Metastatic Liver Carcinoma in the Adrenal Gland (tissue), 2 donors: ENCODE data around the gene UBE2V1.

DNA sequence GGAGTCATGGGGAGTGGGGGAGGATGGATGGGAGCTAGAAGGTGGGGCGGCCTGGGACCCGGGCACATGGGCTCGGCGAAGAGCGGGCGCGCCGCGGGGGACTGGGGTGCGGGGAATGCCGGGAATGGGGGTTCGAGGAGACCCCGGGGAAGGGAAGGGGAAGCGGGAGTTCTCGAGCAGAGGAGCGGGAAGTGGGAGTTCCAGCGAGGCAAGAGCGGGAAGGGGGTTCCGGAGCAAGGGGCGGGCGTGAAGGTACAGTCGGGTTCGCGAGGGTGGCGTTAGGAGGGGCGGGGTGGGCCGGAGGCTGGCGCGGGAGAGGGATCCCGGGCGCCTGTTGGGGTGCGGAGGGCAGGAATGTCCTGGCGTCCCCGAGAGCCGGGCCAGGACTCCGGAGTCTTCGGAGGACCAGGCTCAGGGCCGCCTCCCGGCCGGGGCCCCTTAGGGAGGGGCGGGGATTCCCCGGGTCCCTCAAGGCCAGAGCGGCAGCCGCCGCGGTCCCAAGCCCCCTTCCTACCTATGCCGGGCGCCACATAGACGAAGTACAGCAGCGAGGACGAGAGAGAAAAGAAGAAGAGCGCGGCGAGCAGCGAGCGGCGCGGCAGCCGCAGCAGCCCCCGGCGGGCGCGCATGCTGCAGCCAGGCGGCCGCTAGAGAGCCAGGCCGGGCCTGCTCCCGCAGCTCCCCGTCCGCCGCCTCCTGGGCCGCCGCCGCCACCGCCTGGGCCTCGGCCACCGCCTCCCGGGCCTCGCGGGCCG is 439 bp downstream of the B4GALT5 start:
- PRO-cap, 2 experiments: no peak in any of the 2 experiments

DNA sequence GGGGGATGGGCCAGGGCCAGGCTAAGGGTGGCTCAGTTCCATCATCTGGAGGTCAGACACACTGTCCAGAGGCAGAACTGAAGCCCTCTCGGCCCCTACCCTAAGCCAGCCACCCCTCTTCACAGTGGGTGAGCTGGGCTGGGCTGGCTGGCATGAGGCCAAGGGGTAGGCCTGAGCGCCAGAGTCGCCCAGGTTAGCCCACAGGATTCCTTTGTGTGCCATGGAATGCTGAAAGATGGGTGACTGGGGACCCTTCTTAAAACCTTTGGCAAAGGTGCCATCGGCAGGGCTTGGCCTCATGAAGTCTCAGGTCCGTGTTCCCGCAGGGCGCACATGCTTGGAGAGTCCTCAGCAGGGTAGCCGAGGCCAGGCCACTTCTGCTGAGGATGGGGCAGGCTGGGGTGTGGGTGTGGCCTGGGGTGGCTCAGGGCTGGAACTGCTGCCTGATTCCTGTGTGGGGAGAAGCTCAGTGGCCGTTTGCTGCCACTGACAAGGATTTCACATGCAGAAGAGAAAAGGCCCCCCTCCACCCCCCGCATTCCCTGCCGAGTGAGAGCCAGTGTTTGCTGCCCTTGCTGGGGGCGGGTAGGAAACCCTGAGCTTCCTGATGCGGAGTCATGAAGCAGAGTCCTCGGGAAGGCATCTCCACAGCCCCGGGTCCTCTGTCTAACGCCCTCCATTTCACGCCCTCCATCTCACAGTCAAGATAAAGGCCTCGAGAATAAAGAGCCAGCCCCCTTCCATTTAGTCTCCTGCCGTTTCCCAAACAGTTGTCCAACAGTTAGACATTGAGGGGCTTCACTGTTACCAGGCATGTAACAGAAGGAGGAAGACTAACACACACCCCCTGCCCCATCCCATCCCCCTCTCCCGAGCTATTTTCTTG is 24.4 kb downstream of the SPATA2 start:
- PRO-cap, 2 experiments: no peak in any of the 2 experiments

DNA sequence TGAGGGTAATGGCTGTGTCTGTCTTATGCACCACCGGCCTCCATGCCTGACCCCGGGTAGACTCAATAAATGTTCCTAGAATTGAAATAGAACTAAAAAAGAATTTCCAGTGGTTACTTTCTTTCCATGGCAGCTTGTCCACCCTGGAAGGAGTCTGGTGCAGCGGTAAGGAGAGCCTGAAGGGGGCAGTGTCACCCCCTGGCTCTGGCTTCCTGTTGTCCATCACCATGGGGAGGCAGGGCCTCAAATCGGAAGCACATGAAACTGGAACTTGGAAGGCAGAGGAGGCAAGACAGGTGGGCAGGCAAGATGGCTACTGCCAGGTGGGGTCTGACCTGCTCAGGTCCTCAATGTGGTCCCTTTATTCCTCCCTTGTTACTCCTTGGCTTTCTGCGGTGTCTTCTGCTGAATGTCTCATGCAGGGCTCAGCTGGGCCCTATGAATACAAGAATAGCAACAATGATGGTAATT is 17.9 kb upstream of the SNAI1 start:
- PRO-cap, 2 experiments: no peak in any of the 2 experiments

- PRO-cap, 2 experiments: no peak in any of the 2 experiments
Measured at GRCh38 chr20:50040986-50041507, 58.3 kb downstream of the SNAI1 start.

DNA sequence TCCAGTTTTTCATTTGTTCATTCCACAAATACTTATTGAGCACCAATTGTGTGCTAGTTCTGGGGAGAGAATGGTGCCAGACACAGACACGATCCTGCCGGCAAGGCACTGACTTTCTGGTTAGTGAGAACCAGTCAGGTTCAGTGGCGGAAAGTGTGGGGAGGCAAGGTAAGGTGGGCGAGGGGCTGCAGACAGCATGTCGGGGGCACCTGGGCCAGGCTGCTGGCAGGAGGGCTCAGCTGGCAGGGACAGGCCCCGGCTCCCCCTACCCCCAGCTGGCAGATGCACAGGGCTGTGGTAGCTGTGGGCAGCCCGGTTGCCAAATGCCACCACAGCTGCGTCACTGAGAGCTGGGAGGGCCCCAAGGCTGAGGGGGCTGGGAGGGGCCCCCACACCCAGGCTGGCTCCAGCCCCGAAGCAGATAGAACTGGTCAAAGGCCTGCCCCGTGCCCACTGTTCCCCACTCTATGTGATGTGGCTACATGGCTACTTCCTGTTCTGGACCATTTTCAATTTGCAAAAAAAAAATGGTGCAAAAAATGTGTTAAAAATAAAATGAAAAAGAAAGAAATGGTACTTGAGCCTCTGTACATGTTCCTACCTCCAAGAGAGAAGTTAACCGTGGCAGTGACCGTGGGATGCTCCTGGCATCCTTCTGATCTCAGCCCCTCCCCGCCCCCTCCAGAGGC is 64.5 kb downstream of the UBE2V1 start:
- PRO-cap, 2 experiments: no peak in any of the 2 experiments

DNA sequence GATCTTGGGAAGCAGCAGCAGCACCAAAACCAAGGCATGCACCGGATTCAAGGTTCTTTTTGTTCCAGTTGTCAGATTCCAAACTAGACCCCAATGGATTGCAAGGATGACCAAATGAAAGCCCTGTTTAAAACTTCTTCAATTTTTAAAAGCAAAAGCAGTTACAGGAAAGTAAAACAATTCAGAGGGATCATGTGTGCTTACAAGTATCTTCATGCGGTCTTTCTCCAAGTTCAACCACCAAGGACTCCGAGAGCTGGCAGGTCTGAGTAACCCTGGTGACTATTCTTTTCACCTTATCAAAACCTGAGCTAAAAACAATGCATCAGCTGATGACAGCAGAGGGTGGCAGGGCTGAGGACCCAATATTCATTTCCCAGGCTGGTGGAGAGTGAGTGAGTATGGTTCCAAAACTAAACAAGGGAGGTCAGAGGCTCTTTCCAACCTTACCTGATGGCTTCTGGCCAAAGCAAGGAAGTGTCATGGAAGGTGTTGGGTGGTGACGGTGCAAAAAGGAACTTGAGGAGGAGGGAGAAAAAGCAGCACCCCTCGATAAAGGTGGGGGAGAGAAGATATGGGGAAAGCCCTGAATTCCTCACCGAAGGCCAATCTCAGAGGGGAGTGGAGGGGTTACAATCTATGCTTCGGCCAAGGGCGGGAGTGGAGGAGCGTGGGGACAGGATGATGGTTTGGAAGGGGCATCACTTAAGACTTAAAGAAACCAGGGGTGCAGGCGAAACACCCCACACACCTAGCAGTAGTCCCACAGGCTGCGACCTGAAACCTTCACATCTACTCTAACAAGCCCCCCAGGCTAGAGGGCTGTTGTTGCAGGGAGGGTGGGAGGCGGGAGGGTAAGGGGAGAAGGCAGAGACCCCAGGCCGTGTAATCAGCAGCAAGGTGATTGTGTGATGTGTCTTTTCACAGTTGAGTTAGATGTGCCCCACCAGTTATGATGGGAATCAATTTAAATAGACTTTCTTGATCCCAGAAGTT is 31.1 kb downstream of the UBE2V1 start:
- PRO-cap, 2 experiments: no peak in any of the 2 experiments

DNA sequence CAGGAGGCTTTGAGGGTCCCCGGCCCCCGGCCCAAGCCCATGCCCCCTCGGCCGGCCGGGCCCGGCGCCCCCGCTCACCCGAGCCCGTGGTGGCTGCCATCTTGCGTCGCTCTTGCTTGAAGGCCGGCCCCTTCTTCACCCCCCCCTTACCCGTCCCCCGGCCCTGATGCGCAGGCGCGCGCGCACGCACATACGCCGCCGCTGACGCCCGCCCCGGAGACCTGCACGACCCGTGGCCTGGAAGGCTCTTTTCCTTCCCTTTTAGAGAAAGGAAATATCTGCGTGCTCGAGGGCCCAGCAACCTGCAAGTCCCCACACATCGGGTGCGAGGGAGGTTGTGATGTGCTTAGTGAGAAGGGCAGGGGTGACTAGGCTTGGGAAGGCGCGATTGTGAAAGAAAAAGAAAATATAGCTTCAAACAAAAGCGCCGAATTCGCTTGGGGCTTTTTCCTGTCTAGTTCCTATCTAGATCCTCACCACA is at the start of gene UBE2V1:
Gene UBE2V1 (minus strand): TSS at position 122 of the 481 bp plus-strand sequence.
- PRO-cap, 2 experiments: peak in 2 of 2 experiments; most common plus-strand start position 218 of the sequence (in 2); most common minus-strand start position 111 of the sequence (in 2)

- PRO-cap, 2 experiments: peak in 2 of 2 experiments; most common plus-strand start chr20:50127013 (in 1); most common minus-strand start chr20:50126833 (in 2)
Measured at GRCh38 chr20:50126501-50127549, 13.9 kb upstream of the UBE2V1 start.

DNA sequence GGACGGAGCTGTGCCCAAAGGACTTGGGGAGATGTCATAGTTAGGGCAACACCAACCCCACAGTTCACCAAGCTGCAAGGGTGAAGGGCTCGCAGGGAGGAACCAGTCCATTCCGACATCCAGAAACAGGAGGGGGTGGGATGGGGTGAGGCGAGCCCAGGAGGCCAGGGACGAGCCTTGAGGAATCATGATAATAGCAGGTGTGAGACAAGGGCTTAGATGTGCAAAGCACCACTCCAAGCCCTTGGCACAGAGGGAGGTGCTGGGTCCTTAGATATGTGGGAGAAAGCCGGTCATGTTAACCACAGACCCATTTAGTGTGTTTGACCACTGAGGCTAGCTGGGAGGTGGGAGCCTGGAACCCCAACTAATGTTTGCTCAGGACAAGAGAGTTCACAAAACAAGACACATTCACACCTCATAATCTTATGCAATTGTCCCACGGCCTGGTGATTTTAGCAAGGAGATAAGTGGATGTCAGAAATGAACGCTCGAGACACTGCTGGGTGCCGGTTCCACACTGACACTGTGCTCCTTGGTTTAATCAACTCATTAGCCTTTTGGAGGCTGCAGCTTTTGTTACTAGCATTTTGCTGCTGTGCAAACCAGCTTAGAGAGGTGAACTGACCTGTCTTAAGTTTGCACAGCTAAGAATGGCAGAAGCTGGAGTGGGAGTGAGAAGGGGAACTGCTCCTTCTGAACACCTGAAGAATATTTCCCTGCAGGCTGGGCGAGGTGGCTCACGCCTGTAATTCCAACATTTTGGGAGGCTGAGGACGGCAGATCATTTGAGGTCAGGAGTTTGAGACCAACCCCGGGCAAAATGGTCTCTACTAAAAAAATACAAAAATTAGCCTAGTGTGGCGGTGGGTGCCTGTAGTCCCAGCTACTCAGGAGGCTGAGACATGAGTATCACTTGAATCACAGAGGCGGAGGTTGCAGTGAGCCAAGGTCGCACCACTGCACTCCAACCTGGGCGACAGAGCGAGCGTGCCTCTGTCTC is 4.7 kb downstream of the CEBPB start:
- PRO-cap, 2 experiments: peak in 2 of 2 experiments; most common plus-strand start position 494 of the sequence (in 1); most common minus-strand start position 528 of the sequence (in 2)

GRCh38 chr20:50260477-50261155 is 70.0 kb downstream of the CEBPB start:
- PRO-cap, 2 experiments: no peak in any of the 2 experiments

DNA sequence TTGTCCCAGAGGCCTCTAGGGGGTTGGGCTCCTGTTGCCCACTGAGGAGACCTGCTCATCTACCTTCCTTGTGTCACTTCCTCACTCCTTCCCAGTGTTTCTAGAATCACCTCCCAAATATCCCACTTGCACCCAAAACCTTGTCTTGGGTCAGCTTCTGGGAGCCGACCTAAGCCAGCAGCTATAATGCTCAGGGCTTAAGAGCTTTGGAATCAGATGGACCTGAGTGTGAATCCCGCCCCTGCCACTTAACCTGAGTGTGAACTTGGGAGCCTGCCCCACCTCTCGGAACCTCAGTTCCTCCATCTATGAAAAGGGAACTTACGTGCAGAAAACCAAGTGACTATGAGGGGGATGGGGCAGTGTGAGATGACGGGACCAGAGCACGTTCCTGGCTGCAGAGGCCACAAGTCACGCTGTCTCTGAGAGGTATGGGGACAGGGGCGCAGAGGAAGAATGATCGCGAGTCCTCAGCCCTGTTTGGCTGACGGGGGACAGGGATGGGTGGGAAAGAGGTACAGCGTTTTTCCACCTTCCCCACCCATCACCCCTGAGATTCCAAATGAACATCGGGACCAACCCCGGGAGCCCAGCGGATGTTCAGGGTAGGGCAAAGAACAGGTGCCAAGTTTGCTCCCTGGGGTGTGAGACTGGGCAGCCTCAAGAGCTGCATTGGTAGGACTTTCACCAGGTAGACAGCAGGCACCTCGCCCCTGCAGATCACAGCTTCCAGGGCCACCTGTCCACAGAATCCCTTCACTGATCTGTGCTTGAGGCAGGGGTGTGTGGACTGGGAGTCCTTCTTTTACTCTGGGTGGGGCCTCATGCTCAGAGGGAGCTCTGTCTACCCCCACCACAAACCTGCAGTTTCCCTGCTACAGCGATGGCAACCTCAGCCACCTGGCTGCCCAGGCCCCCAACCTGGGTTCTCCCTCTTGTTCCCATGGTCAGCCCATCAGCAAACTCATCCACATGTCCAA is 85.6 kb downstream of the CEBPB start:
- PRO-cap, 2 experiments: peak in 2 of 2 experiments; most common plus-strand start position 362 of the sequence (in 2)

DNA sequence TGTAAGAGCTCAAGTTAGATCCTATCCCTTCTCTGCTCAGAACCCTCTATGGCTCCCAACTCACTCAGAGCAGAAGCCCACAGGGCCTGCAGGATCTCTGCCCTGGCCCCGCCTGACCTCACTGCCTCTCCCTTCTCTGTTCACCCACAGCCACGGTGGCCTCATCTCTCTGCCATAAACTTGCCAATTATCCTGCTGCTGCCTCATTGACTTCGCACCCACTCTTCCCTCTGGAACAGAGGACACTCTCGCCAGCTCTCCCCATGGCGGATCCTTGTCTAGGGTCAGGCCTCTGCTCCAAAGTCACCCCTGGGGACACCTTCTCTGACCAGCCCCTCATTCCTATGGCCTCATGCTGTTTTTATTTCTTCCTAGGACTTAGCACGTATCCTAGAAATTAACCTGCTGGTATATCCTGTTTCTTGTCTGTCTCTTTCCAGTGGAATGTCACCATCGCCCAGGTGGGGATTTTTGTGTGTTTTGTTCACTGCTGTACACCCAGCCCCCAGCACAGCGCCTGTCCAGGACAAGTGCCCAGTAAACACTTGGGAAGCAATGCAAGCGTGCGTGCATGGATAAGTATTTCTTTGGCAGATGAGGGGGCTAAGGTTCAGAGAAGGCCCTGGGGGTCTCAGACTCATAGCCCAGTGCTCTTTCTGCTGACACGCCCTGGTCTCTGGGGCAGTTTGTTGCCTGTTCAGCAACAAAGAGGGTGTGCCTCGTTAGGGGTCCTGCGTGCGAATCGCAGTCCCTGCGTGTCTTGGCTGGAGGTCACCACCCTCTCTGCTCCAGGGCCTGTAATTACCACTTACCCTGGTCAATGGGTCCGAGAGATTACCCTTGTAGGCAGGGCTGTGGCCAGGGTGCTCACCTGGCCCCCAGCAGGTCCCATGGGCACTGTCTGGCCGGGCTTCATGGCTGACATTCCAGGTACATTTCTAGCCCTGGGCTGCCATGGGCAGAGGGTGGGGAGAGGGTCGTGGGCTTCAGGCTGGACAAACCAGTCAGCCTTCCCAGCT is 86.7 kb downstream of the CEBPB start:
- PRO-cap, 2 experiments: no peak in any of the 2 experiments

DNA sequence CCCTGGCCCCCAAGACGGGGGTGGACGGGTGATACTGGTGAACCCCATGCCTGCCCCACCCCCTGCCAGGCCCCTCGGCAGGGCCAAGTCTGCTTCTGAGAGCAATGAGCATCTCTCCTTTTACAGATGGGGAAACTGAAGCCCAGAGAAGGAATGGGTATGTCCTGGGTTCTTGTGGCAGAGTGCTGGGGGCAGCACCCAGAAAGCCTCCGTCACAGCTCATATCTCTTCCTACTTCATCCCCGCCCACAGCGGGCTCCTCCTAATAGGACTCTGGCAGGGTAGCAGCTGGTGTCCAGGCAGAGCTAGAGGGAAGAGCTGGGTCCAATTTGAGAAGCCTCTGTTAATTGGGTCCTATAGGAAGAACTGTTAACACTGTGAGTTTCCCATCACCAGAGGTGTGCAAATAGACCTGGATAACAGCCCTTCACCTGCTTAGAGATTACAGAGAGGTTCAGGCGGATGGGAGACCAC is 106.4 kb downstream of the CEBPB start:
- PRO-cap, 2 experiments: peak in 1 of 2 experiments; most common plus-strand start position 294 of the sequence (in 1); most common minus-strand start position 187 of the sequence (in 1)

DNA sequence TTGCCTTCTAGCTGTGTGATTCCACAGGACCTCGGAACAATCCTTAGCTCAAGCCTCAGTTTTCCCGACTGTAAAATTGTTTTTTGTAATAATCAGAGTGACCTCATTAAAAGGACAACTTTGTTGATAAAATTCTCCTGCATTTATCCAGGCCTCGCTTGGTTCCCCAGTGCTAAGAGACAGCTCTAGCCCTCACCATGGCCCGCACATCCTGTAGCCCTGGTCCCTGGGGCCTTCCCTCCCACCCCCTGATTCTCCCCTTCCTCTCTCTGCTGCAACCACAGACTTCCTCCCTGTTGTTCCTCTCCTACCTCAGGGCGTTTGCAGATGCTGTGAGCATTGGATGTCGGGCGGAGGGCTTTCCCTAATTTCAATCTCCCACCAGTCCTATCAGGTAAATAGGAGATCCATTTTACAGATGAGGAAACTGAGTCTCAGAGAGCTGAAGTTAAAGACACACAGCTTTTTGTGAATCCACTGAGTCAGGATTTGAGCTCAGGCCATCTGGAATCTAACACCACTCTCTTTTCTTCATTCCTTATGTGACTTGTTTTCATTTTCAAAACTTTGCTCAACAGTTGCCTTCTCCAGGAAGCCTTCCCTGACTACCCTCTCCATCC is 106.9 kb downstream of the CEBPB start:
- PRO-cap, 2 experiments: no peak in any of the 2 experiments

DNA sequence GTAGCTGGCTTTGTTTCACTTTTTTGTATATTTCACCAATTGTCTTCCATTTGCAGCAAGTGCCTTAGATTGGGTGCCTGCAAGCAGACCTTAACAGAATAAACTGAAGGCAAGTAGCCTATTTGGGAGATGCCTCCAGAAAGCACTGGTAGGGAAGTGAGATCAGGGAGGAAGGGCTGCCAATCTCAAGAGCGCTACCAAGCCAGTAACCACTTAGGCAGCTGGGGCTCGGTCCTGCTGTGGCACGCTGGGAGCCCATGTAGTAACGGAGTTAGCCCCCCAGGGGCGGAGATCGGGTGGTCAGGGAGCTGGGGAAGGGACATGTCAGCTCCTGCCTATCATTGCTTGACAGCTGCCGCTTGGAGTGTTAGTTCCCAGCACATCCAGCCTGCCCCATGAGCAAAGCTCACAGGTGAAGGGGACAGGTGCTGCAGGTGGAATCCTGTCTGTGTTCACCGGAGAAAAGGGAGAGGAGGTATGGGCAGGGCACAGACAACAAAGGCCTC is 127.0 kb downstream of the CEBPB start:
- PRO-cap, 2 experiments: no peak in any of the 2 experiments

DNA sequence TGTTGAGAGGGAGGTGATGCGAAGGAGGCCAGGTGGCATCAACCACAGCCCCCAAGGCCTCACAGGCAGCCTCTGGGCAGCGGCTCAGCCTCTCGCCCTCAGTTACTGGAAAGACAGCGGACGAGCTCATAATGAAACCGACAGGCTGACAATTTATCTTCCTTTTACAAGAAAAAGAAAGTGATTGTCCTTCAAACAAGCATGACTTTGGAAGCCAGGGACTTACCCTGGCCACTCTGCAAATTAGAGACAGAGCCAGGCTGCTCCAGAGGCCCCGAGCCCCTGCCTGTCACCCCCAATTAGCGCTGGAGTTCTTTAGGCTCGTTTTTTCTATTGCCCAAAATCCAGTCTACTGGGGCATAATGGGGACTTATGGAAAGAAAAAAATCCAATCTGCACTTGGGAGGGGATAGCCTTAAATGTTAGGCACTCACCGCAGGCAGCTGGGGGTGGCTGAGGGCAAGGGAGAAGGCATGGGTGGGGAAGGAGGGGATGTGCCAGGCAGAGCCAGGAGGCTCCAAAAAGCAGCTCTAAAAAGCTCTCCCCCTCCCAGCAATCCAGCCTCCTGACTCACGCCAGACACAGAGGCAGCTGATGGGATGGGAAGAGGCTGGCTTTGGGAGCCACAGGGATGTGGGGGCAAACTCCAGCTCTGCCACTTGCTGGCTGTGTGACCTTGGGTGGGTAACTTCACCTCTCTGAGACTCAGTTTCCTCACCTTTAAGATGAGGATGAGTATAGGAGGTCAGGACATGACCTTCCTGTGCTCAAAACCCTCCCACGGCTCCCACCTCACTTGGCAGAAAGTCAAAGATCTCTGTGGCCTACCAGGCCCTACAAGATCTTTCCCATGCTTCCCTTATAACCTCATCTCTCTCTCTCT is 148.6 kb downstream of the CEBPB start:
- PRO-cap, 2 experiments: no peak in any of the 2 experiments

GRCh38 chr20:50368684-50369308 is 141.4 kb upstream of the PTPN1 start:
- PRO-cap, 2 experiments: no peak in any of the 2 experiments

DNA sequence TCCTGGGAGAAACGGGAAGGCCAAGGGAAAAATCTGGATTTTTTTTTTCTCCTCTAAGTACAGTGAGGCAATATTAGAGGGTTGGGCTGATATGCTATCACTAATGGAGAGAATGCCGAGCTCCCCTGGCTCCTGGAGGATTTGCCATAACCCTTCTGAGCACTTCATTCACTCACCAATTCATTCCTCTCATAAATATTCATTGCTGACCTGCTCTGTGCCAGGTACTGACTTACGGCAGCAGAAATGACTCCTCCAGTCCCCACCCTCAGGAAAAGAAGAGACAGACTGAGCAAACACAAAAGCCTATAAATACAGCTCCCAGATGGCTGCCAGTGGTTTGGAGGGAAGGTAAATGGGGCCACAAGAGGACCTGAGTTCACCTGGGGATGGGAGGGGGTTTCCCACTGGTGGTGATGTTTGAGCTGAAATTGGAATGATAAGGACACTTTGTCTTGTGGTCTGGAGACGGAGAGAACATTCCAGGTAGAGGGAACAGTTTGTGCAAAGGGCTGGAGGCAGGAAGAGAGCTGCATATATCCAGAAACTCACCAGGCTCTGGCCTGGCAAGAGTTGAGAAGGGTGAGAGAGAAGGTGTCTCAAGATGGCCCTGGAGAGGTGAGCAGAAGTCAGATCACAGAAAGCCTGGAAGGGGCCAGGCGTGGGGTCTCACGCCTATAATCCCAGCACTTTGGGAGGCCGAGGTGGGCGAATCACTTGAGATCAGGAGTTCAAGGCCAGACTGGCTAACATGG is 87.8 kb upstream of the PTPN1 start:
- PRO-cap, 2 experiments: peak in 2 of 2 experiments; most common plus-strand start position 338 of the sequence (in 2); most common minus-strand start position 143 of the sequence (in 2)

- PRO-cap, 2 experiments: no peak in any of the 2 experiments
Measured at GRCh38 chr20:50460526-50461304, 49.5 kb upstream of the PTPN1 start.

DNA sequence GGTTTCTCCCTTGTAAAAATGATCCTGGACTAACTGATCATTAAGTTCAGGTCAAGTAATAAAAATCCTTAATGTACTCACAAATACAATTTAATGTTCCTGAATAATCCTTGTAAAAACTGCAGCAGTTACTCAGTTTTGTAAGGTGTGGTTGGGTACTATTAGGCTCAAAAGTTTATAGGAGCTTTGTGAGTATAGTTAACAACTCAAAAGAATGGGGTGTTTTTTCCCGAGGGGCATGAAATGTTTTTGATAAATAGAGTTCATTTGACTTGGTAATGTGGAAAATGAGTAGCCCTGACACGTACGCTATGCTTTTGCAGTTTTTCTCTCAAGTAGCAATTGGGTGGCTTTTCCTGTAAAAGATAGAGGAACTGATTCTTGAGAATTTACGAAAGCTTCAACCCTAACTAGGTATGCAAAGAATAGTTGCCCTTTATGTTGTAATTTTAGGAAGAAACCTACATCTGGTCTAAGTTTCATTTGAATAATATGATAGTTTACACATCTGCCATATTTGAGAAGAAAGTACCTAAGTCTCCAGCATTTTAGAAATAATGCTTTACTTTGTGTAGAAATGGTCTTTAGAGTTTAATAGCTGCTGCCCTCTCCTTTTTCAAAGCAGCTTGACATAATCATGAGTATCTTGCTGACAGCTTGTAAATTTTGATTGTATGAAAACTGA is 6.4 kb downstream of the PTPN1 start:
- PRO-cap, 2 experiments: no peak in any of the 2 experiments